Mesenchymal stem cell of adipose (primary cell): ENCODE measurements around a stretch of chr2.

- CAGE, long polyA plus RNA, result no peak
Observed at GRCh38 chr2:38177902-38178647, 102.1 kb upstream of the CYP1B1 start.

- CAGE, long polyA plus RNA, result no peak
Observed at GRCh38 chr2:38360108-38360760, 16.8 kb downstream of the ATL2 start.

- CAGE, long polyA plus RNA, result no peak
Observed at GRCh38 chr2:38377469-38377809, 366 bp upstream of the ATL2 start.

GRCh38 chr2:38499720-38500244 is 102.9 kb downstream of the HNRNPLL start:
- CAGE, long polyA plus RNA, result no peak

GRCh38 chr2:38535821-38536464 is 66.8 kb downstream of the HNRNPLL start:
- CAGE, long polyA plus RNA, result no peak

GRCh38 chr2:38620241-38620501 is 17.4 kb upstream of the HNRNPLL start:
- CAGE, long polyA plus RNA, result no peak

GRCh38 chr2:38723055-38723724 is 28.0 kb downstream of the SRSF7 start:
- CAGE, long polyA plus RNA, result no peak

DNA sequence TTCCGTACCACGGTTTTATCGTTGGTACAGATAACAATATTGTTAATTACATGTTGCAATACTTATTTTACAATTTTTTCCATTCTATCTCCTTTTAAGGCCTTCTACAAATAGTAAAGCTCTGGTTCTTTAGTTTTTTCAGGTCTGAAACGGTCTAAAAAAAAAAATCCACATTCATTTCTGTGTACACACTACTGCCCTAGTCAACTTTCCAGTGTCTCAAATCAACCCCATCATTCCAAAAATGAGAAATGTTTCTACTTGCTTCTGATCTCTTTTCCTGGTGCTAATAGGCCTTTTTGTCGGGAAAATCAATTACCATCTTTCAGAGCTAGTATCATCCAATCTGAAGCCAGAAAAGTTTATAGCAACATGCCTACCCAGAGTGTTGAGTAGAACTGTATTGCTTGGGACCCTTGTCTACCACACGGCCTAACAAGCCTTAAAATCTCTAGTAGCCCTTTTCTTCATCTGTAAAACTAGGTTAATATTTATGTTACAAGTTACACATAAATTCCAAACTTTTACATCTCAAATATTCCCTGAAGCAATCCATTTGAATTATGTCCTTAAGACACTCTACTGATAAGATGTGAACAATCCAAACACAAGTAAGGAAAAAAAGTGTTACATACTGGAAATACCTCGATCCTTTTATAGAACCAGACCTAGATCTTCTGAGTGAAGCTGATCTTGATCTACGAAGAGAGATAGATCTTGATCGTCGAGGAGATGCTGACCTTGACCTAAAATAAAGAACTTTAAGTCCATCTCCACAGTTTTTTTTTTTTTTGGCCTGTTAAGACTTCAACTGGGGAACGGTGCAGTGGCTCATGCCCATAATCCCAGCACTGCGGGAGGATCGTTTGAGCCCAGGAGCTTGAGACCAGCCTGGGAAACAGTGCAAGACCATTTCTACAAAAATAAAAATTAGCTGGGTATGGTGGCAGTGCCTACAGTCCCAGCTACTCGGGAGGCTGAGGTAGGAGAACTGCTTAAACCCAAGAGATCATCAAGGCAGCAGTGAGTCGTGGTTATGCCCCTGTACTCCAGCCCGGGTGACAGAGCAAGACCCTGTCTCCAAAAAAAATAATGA is 3.4 kb downstream of the SRSF7 start:
- CAGE, long polyA plus RNA, result no peak

DNA sequence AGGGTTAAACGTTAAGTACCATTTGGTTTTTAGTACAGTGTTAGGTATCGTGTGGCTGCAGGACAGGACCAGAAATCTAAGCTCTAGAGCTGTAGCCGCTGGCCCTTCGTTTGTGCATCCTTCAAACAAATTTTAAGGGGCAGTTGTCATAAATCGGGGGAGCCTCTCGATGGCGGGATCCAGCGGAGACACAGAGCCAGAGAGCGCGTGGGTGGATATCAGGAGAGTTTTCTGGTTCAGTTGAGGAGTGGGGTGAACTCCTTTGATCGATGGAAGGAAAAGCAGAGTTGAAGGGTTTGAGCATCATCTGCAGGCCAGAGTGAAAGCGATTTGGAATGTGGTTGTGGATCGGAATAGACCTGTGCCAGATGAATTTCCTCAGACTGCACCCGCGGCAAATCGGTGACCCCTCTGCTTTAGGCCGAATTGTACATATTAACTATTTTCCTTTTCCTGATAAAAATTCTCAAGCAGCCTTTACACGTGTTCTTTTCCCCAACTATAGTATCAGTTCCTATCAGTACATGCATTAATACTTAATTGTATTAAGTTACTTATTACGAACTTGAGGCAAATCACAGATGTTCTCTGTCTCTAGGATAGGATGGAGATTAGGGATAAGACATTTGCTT is 406 bp downstream of the GEMIN6 start:
- CAGE, long polyA plus RNA, result no peak

GRCh38 chr2:39753237-39753785 is 25.7 kb downstream of the THUMPD2 start:
- CAGE, long polyA plus RNA, result no peak

DNA sequence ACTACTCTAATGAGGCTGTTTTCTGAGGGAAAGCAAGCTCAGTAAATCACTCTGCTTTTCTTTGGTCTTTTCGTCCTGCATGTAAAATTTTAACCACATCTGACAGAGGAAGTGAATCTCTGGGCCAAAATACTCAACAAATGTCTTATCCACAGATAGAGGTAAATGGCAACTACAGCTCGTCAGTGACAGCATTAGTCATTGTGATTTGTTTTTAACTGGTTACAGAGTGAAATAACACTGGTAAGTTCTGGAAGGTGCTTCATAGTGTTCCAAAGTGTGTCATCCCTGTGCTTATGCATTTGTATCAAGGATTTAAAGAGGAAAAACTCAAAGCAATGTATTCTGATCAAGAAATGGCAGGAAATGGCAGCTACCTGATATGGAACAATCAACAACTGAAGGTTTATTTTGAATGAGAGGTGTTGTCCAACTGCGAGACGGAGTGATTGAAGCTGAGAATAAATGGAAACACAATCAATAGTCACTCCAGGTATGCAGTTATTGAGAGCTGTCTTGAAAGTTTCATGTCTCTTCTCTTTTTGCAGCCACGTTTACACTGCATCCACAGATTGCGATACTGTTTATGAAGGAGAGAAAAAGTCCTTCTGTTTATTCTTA is 82.8 kb upstream of the SLC8A1 start:
- CAGE, long polyA plus RNA, result no peak

GRCh38 chr2:41610446-41610998 is 437.3 kb upstream of the PKDCC start:
- CAGE, long polyA plus RNA, result no peak

- CAGE, long polyA plus RNA, result no peak
Observed at GRCh38 chr2:41725732-41726369, 322.0 kb upstream of the PKDCC start.

DNA sequence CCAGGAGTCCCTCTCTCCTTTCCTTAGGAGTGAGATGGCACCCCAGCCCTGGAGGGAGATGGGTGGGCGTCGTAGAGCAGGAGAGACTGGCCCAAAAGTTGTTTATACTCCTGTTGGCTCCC is 2.0 kb downstream of the PKDCC start:
- CAGE, long polyA plus RNA, result no peak

DNA sequence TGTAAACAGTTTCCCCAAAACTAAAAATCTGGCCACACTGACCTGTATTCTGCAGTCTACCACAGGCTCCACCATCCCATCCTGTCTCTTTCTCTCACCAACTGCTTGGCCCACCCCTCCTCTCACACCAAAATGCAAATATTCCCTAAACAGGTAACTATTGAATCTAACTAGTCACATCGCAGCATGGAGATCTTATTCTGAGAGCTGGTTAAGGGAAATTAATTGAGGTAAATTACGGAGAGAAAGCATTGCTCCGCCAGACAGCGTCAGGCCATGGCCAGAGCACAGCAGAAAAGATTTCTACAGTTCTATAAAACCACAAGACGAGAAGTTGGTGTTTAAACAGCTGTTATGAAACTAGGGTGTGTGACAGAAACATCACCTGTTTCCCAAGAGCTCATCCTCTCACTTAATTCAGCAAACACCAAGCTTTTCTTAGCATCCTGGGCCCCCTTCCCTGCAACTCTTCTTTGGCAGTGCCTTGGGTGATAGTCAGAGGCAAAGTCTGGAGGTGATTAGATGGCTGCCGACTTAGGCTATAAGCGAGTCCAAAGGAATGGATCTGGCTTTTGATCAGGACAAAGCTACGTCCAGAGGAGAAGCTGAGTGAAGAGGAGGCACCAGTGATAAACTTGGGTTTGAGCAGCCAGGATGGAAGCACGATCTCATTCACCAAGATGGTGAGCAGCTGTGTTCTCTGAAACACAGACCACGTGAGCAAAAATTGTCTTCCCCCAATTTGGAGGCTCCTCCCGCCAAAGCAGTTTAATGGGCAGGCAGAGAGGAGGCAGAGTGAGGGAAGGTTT is 57.6 kb downstream of the PKDCC start:
- CAGE, long polyA plus RNA, result no peak

GRCh38 chr2:42141167-42141598 is 28.0 kb upstream of the EML4 start:
- CAGE, long polyA plus RNA, result no peak

- CAGE, long polyA plus RNA, result no peak
Observed at GRCh38 chr2:42142779-42143419, 26.3 kb upstream of the EML4 start.

GRCh38 chr2:42195255-42195988 is 26.3 kb downstream of the EML4 start:
- CAGE, long polyA plus RNA, result no peak

DNA sequence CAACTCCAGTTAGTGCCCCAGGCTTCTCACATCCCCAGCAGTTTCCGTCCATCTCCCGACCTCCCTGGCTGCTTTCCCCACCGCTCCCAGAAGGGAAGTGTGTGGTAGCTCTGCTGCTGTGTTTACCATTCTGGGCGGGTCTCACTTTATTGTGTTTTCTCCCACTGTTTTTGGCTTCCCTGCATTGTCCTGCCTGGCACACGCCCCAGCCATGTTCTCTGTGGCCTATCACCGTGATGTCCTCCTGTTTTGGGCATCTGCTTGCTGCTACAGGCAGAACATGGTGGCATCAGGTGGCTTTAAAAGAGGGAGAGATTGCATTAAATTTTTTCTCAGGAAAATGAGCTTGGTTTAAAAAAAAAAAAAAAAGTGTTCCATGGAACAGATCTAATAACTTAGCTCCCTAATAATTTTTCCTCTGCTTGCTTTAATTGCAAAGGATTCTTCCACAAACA is 7.9 kb upstream of the COX7A2L start:
- CAGE, long polyA plus RNA, result no peak

DNA sequence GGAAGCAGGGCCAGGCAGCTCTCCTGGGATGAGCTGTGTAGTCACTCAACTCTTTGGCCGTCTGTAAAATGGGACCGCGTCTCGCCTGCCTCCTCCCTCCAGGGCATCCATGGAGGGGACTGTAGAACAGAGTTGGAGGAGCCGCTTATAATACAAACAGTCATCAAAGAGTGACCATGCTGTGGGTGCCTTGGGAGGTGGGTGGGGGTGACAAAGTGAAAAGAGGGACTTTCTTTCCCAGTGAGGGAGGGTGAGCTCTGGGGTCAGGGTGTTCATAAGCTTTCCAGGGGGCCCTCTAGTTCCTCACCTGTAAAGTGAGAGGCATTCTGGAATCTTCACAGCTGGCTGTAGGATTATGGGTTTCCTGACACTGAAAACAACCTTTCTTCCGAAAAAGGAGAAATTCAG is 169.7 kb upstream of the HAAO start:
- CAGE, long polyA plus RNA, result no peak